Daoy (cell line): ENCODE measurements around the genes EXTL2, SLC30A7 and OLFM3.

DNA sequence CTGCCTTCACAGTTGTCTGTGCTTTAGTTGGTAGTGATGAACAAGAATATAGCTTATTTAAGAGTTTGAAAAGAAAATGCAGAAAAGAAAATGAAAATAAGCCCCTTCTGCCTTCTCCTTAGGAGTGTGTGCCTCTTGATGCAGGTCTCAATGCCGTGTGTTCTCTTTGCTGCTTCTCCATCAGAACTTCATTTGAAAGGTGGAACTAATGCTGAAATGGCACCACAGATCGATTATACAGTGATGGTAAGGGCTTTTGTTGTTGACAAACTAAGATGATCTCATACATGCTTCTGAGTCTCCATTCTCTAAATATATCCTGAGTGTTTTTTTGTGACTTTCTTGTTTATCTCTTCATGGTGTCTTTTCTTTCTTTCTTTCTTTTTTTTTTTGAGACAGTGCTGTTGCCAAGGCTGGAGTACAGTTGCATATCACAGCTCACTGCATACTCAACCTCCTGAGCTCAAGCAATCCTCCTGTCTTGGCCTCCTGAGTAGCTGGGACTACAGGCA, 4.5 kb downstream of the RTCA start:
- RAMPAGE, long total RNA = no peak

GRCh38 chr1:100357126-100357598, 4.9 kb downstream of the CDC14A start:
- RAMPAGE, long total RNA = no peak

GRCh38 chr1:100362676-100363839, 10.8 kb downstream of the CDC14A start:
- RAMPAGE, long total RNA = no peak

- RAMPAGE, long total RNA = no peak
Measured at GRCh38 chr1:100423814-100424341, 71.6 kb downstream of the CDC14A start.

- RAMPAGE, long total RNA = no peak
Measured at GRCh38 chr1:100464055-100464747, 73.7 kb upstream of the GPR88 start.

GRCh38 chr1:100539346-100539947, 1.5 kb downstream of the GPR88 start:
- RAMPAGE, long total RNA = no peak

GRCh38 chr1:100628777-100629166, 90.8 kb upstream of the VCAM1 start:
- RAMPAGE, long total RNA = no peak

DNA sequence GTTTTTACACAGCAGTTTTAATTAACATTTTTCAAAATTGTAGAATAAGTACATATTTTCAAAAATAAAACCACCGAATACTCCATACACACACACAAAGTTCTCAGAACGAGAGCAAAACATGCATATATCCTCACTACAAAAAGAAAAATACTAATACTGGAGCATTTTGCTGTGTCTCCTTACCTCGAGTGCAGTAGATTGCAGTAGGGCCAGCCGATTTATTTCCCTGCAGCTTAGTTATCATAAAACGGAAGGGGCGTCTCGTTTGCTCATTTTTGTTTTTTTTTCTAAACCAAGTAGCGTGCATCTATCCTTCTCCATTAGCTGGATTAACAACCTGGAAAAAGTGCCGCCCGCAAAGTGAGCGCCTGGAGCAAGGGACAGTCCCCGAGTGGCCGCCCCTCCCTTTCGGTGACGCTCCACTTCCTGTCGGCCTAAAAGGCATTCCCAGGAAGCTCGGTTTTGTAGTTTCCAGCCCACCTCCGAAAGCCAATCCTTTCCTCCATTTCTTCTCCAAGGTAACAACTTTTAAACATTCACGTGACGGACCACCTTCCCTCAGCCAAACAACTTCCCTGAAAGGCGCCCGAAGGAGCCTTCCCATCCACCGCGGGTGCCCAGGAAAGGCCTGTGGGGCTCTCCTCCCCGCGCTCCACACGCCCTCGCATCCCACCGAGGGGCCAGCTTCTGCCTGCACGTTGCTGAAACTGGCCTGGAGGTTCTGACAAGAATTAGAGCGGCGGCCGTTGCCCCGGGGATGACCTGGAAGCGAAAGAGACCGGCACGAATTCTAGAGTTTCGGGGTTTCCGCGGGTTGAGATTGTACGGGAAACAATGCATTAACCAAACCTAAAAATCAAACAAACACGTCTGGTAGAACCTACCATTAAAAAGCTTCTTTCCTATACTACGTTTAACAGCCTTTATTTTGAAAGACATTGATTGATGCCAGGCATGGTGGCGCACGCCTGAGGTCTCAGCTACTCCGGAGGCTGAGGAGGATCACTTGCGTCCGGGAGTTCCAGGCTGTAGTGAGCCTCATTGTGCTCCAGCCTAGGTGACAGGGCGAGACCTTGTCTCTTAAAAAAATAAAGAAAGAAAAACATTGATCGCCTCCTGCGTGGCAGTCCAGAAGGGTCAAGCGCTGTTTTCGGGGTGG, at the start of gene EXTL2:
Gene EXTL2, minus strand, starts transcription at position 396 of the 1,162 bp plus-strand sequence.
- RAMPAGE, long total RNA = no peak

DNA sequence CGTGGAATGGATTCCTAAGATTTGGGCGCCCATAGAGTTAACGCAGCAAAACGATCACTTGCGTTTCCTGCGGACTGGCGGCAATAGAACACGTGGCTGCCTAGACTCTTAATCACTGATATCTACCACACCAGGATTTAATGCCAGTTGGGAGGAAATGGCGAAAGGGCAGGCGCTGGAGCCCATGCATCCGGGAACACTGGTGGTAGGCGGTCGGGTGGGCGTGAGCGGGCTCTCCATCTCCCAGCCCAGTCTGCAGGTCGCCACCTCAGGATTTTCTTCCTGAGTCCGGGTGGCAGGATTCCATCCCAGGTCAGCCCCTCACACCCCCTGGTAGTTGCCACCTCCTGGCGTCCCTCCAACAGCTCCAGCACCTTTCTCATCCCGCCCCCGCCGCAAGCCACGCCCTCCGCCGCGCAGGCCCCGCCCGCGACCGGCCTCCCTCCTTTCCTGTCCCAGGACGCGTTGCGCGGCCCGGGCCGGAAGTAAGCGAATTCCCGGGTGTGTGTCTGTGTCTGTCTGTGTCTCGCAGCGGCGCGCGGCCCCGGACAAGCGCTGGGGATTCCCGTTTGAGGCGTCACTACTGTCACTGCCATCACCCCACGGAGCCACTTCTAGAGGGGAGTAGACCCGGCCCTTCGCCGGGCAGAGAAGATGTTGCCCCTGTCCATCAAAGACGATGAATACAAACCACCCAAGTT, at the start of gene SLC30A7:
Gene SLC30A7, plus strand, starts transcription at position 482 of the 701 bp plus-strand sequence.
- RAMPAGE, long total RNA = no peak

DNA sequence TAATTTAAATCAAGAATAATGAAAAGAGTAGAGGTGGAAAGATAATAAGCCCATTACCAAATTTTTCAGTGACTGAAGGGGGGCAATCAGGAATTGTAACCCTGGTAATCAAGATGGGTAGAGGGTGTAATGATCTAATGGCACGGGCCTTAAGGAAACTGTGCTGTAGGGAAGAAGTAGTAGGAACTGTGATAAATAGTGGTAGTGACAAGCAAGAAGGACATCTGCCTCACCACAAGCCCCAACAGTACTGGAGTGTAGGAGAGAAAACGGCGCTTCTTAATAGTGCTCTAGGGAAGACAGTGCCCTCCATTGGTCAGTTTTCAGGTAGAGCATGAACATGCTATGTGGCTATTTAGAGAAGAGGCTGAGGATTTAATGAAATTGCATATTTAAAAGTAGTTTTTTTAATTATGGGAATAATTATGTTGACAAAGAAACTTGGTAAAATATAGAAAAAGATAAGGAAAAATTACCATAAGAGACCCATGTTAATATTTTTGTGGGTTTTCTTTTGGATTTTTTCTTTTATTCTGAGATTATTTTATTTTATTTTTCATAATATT, 32.2 kb downstream of the SLC30A7 start:
- RAMPAGE, long total RNA = no peak

DNA sequence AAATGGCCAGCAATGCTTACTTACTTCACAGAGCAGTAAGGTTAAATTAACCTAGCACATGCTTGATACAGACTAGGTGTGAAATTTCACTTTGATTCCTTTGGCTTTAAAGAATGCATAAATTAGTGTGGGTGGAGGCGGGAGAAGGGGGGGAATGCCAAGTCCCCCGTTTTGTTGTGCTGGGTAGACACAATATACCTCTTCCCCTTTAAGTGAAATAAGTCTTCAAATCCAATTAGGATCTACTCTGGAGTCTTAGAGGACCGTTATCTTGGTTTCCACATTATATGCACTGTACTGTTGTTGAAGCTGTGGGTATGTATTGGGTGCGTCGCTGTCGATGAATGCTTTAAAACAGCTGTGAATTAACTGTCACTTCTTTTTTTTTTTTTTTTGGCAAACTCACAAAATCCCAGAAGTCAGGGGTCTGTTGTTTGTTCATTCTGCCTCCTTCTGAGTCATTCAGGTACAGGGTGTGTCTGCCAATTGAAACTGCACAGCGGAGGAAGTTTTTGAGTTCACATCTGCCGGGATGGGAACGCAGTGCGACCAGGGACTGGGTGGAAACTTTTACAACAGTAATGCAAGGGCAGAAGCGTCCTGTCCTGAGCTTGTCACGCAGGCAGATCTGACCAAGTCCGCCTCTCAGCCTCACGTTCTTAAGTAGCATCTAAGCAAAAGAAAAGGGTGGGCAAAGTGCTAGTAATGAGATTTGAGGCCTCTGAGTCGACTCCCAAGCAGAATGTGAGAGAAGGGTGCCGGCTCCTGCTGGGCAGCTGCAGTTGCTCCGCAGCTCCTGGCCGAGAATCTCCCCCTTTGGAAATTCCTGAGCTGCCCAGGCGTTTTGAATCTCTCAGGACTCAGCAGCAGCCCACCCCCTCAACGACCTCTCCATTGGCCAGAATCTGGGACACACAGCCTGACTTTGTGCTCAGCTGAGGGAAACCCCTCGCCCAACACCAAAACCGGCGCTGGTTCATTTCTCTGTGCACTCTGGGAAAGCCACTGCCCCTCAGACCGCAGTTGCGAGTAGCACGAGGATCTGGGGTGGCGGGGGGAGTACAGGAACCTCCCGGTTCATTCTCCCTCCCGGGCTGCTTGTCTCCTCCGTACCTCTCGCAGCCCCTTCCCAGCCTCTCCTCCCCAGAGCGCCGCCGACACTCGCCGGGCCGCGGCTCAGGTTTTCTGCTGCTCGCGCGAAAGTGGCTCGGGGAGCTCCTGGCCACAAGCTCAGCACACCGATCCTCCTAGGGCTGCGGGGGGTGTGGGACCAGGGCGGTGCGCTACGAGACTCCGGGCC, 1.2 kb upstream of the S1PR1 start:
- RAMPAGE, long total RNA = no peak

- RAMPAGE, long total RNA = no peak
Measured at GRCh38 chr1:101995991-101997153, at the start of gene OLFM3. TSS of gene OLFM3 (minus strand) at chr1:101996926.

- RAMPAGE, long total RNA = no peak
Measured at GRCh38 chr1:102260190-102260503, 263.4 kb upstream of the OLFM3 start.

DNA sequence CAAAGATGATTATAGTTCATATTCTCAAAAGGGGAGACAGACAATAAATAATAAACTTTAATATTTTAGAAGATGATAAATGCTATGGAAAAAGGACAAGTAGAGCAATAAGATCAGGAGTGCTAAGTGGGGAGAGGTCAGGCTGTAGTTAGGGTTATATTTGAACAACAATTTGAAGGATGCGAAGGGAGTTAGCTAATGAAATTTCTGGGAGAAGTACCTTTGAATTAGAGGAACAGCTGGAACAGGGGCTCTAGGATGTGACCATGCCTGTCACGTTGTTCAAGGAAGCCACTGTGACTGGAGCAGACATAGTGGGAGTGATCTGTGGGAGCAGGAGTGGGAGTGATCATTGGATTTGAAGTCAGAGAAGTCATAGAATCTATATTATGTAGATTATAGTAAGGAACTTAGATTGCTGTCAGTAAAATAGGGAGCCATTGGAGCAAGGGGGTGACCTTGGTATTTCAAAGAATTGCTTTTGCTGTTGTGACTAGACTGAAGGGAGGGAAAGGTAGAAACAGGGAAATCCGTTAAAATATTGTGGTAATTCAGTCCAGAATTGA, 4.8 kb downstream of the RNPC3 start:
- RAMPAGE, long total RNA = no peak

GRCh38 chr1:104072904-104073126, 323.1 kb downstream of the AMY1C start:
- RAMPAGE, long total RNA = no peak

DNA sequence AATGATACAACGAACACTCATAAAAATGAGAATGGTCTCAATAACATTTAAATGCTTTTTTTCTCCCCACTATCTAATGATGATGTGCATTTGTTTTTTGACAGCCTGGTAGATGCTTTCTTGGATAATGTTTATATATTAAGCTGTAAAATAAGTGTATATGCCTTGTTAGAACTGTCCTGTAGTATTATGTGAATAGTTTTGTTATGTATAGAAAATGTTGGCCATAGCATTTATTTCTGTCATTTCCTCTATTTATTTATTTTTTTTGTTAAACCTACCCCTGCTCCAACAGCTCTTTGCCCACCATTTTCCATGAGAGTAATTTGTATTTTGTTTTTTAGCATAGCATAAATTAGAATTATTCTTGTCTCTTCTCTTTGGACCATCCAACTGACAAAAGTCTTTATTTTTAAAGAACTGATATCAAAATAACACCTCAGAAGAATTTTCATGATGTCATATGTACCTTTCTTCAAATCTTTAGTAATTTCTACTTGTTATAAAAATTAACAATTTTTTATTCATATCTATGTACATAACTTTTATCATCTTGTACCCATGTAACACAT, 663.1 kb downstream of the AMY1C start:
- RAMPAGE, long total RNA = no peak

DNA sequence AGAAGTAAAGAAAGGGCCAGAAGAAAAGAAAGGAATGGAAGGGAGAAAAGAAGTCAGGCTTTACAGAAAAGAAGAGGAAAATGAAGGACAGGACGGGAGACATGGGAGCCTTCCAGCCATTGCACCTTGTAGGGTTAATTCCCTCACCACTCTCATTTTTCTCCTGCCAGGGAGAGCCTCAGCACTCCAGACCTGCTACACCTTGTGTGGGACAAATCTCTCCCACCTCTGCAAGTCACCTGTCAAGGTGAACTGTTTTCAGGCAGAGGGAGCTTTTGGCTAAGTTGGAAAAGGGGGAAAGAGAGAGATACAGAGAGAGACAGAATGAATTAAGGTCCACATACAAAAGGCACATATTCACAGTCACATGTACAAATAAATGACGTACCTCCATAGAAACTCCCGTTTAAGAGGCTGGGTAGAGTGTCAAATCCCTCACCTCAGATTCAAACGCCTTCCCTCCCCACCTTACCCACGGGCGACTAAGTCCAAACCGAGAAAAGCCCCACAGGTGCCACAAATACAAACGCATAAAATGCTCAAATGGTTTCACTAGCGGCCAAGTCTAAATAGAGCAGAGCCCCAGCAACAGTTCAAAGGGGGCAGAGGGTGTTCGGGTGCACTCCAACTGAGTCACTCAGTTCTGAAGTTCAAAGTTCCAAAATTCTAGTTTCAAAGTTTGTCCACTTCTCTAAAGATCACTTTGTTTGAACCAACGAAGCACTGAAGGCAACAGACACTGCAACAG, 1424.4 kb upstream of the PRMT6 start:
- RAMPAGE, long total RNA = no peak

- RAMPAGE, long total RNA = no peak
Measured at GRCh38 chr1:107673354-107673919, 291.5 kb downstream of the VAV3 start.

DNA sequence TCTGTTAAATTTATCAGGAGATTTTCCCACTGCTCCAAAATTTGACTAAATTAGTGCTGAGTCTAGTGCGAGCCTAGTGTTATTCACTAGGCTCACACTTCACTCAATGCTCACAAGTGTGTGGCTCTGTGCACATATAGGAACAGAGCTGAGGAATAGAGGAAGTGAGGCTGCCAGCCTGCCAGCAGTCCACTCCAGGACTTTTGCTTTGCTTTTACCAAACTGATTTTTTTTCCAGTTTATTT, 87.3 kb downstream of the VAV3 start:
- RAMPAGE, long total RNA = no peak

DNA sequence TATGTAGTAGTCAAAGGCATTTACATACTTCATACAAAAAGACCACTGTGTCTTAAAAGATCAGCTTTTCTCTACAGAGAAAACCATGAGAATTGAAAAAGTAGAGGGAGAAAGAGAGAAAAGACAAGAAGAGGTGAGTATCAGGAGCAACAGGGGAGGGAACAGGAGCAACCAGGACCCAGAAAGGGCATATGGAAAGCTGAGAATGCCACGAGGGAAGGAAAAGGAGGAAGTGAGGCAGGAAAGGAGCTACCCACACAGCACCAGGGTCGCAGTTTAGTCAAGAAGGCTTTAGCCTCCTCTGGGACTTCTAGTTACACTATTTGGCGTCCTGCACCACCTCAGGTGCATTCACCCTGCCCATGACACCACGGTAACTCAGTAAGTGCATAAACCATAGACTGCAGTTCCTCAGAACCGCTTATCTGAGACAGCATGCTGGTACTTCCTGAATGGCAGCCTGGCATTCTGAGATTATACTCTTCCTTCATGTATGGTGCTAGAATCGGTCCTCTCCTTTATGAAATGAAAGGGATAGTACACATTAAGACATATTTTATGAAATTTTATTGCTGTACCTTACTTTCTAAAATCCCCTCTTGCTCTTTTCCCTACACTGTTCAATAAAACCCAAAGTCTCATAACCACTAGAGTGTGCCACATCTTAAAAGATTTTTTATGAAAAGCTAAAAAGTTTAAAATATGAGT, 67.5 kb downstream of the VAV3 start:
- RAMPAGE, long total RNA = no peak